ENCODE measurements around the genes ZNF550, ZNF837, RNF225 and SLC27A5.

DNA sequence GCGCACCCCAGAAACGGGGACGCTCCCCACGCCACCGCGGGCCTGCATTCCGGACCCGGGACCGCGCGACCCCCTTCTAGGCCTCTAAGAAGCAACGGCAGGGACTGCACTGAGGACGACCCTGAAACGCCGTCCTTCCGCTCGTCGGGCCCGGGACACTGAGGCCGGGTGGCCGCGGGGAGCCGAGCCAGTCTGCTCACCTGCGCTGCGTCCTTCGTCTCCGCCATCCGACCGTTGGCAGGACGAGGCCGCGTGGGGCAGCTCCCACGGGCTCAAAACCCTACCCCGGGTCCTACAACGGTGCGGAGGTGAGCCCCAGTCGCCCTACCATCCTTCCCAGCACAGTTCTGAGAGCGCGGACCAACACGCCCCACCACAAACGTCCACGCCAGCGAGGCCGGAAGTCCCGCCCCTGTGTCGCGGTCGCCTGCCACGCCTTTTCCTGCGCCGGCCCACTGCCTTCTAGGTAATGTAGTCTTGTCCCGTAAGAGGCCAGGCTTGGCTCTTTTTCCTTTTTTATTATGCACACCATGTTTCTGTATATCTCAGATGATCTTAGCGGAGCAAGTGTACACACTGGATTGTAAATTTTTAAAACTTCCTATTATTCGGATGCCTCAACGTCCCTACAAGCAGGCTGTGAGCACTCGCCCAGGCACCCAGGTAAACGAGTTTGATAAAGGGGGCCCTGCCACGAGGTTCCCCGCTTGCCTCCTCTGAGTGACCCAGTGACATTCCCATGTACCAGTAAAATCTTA is at the start of gene ZNF550:
TSS of gene ZNF550 (minus strand) at position 408 of the 758 bp plus-strand sequence.
- RRBS = 1% methylated on average over 29 of the region's 59 CpGs

GRCh38 chr19:57753724-57754731 is 7.4 kb downstream of the ZNF776 start:
- RRBS = no CpG with 5 or more reads among the region's 13 CpGs

- RRBS = no CpG with 5 or more reads among the region's 6 CpGs
Observed at GRCh38 chr19:57828938-57829606, 1.0 kb upstream of the ZNF587B start.

DNA sequence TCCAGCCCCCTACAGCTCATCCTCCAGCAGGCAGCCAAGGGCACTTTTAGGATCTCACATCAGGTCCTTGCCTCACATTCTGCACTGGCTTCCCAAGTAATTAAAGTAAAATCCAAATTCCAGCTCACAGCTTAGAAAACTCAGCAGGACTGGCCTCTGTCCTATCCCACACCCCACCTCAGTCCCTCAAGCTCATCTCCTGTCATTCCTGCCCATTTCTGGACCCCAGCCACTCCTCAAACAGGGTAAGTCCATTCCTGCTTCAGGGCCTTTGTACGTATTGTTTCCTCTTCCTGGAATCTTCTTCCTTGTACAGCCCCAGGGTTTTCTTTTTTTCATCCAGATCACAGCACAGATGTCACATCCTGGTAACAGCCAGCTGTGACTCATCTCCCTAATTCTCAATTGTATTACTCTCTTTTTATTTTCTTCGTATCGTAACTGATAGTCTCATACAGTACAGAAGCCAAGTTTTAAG is 1.9 kb upstream of the ZNF606 start:
- RRBS = no CpG with 5 or more reads among the region's 3 CpGs

- RRBS = no CpG with 5 or more reads among the region's 8 CpGs
Observed at GRCh38 chr19:58227857-58228313, 829 bp upstream of the ZNF544 start.

DNA sequence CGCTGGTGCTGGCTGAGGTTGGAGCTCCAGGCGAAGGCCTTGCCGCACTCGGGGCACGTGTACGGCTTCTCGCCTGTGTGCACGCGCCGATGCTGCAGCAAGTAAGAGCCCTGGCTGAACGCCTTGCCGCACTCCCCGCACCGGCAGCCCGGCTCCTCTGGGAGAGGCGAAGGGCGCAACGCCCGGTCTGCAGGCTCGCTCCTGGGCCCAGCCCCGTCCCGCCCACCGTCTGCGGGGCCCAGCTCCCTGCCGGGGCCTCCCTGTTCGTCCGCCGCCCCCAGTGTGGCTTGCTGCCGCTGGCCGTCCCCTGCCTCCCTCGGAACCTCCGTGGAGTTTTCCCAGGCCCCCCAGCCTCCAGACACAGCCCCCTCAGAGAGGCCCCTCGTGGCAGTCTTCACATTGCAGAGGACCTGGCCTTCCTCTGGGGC is 3.9 kb upstream of the A1BG start:
- RRBS = 16% methylated on average over 7 of the region's 33 CpGs

GRCh38 chr19:58380151-58381252 is at the start of gene ZNF837:
Gene ZNF837 (minus strand): TSS chr19:58381030.
- RRBS = 1% methylated on average over 27 of the region's 94 CpGs

GRCh38 chr19:58395252-58396047 is at the start of gene RNF225:
Gene RNF225 (plus strand): TSS chr19:58395656.
- RRBS = no CpG with 5 or more reads among the region's 22 CpGs

- RRBS = 51% methylated on average over 4 of the region's 18 CpGs
Observed at GRCh38 chr19:58439691-58440012, 301 bp downstream of the ZNF132 start.

DNA sequence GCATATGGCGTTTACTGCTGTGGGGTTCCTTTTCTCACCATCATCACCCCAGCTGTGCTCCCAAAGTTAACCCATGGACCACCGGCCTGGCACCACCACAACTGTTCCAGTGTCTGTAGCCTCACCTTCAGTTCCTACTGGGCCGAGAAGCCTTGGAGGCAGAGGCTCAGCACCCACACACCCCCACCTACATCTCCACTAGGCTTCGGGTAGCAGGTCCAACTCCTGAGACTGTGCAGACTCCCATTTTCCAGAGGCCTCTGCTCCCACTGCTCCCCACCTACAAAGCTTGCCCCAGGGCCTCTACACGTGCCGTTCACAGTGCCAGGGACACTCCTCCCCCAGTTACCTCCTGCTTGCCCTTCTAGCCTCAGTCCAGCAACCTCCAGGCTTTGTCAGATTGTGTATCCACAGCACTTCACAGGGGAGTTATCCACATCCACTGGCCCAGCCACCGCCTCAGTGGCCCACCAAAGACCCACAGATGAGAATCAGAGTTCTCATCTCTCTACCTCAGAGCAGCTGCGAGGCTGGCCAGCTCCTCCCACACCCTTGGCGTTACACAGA is 14.1 kb downstream of the SLC27A5 start:
- RRBS = no CpG with 5 or more reads among the region's 9 CpGs

DNA sequence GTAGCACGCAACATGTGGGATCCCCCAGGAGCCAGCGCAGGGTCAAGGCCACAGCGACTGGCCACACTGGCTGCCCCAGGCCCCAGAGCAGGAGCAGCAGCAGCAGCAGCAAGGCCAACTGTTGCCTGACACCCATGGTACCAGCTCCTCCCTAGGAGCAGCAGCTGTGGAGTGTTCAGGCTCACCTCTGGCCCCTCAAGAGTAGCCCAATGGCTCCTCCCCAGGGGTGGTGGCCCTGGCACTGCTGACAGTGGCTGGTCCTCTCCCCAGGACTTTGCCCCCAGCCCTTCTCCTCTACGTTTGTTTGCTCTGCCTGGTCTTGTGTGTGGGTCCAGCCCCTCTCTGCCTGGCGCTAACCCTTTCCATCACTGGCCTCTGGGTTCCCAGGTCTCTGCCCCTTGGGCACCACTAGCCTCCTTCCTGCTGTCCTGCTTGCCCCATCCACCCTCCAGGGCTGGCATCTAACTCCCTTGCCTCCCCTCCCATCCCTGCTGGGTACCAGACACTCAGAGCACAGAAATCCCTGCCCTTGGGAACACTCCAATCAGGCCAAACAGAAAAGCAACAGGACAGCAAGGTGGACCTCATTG is at the start of gene SLC27A5:
TSS of gene SLC27A5 (minus strand) at position 173 of the 590 bp plus-strand sequence.
- RRBS = no CpG with 5 or more reads among the region's 5 CpGs

DNA sequence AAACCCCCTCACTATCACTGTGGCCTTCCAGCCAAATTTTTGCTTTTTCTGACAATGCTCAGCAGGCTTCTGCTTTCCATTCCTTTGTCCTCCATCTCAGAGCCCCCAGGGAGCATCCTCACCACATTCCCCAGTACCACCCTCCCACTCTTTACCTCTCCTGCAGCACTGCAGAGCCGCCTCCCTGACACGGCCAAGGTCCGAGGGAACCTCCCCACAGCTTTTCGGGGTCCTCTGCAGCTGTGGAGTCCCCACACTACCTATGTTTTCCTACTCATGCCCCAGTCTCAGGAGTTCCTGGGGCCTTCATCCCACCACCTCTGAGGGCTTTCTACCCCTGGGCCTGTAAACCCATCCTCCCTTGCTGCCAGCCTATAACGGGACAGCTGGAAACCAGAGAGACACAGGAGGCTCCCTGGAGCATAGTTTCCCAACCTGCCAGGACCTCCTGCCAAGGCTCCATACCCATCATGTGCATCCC is 3.9 kb upstream of the SLC27A5 start:
- RRBS = no CpG with 5 or more reads among the region's 5 CpGs

DNA sequence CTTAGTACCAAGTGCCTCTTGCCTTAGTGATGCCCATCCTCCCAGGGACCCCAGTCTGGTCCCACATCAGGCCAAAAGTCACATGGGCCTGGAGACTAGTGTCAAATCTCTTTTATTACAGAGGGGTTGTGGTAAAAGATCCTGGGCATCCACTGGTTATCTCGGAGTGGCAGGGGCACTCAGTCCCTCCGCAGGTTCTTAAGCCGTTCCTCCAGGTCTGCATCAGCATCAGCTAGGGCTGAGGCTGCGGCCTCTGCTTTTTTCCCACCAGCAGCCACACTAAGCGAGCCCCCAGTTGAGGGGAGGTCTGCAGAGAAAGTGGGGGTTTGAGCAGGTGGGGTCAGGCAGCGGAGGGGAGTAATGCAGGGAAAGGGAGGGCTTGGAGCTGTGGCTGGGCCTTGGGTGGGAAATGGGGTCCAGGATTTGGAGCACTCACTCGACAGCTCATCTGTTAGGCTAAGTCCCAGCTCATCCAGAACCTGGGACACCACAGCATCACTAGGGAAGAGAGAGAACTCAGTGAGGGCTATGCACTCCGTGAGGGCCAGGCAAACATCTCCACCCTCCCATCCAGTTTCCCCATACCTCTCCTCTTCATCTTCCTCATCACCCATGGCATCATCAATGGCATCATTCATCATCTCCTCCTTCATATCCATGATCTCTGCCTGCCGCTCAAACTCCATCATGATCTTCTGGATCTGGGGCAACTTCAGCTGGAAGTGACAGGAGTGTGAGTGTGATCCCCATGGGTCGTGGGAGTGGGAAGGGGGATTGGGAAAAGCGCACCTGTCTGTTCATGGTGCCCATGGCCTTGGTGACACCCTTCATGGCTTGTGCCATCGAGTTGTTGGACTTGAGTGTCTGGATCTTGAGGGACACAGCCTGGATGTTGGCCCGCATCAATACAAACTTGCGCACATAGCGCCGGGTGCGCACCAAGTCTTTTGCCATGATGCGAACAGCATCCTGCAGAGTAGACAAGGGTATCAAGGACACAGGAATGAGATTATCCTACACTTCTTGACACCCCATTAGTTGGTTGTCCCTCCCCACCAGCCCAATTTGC is 3.1 kb downstream of the CHMP2A start:
- RRBS = no CpG with 5 or more reads among the region's 18 CpGs

DNA sequence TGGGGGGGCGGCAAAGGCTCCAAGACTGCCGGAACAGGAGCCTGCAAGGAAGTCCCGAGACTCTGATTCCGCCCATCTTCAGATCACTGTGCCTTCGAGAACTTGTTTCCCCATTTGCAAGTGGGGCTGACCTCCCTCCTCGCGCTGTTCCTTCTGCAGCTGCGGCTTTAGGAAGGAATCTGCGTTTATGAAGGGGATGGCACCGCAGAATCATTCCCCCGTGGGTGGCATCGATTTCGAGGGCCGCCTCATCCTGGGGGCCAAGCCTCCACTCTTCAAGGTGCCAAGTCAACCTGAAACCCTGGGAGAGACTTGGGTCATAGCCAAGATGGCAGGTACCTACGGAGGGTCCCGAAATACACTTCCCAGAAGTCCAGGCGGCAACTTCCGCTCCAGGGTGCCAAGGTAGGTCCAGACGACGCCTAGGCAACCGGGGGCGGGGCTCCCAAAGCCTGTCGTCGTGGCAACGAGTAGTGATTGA is 676 bp downstream of the MZF1 start:
- RRBS = 2% methylated on average over 4 of the region's 25 CpGs

Data from HGPS cell (cell line).